Sternocleidomastoid (tissue), 1 donor: ENCODE data around the genes F2 and NR1H3.

DNA sequence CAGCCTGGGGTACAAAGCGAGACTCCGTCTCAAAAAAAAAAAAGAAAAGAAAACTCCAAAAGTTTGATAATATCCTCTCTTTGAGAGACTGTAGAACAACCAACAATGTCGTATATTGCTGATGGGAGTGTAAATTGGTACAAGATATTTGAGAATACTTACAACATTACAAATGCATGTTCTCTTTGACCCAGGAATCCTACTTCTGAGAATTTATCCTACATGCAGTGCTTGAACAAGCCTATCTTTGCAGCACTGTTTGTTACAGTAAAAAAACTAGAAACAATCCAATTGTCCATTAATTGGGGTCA, 9.7 kb upstream of the CREB3L1 start:
- PRO-cap: no peak

DNA sequence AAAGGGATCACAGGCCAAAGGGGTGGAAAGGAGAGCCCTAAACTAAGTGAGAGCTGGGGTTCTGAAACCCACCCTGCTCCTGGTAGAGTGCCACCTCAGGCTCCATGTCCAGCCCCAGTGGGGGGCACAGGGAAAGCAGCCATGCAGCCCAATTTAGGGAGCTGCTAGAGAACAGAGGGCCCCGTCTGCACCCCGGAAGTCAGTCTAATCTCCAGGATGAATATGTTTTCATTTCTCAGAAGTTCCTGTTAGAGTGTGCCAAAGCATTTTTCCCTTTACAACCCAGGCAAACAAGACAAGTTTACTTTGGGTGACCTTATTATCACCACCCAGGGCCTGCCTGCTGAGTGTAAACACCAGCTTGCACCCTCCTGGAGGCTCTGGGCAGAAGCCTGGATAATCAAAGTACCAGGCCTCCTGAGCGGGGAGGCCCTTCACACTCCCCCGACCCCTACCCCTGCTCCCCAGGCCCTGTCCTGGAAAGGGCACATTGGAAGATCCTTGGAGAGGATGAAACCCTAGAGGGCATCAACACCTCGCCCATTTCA, 3.7 kb upstream of the CREB3L1 start:
- PRO-cap: bidirectional peak, plus-strand start at position 385 of the sequence, minus-strand start at position 206 of the sequence

GRCh38 chr11:46294489-46295397, 17.3 kb downstream of the CREB3L1 start:
- PRO-cap: no peak

GRCh38 chr11:46299062-46299500, 21.6 kb downstream of the CREB3L1 start:
- PRO-cap: no peak

DNA sequence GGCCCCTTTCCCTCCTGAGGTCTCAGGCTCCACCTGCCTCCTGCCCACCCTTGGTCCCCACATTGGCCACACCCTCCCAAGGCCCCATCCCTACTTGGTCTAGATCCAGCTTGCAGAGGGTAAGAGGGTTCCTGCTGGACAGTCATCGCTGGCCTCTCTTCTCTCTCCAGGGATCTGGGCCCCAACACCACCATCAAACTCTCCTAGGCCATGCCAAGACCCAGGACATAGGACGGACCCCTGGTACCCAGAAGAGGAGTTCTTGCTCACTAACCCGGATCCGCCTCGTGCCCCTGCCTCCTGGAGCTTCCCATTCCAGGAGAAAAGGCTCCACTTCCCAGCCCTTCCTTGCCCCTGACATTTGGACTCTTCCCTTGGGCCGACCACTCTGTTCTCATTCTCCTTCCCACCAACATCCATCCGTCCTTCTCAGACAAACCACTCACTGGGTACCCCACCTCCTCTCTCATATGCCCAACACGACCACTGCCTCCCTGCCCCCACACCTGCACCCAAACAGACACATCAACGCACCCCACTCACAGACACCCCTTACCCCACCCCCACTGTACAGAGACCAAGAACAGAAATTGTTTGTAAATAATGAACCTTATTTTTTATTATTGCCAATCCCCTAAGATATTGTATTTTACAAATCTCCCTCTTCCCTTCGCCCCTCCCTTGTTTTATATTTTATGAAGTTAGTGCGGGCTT, 26.6 kb upstream of the DGKZ start:
- PRO-cap: no peak

- PRO-cap: bidirectional peak, plus-strand start at chr11:46339500, minus-strand start at chr11:46339389
Observed at GRCh38 chr11:46338618-46339604, 8.4 kb upstream of the DGKZ start.

- PRO-cap: no peak
Observed at GRCh38 chr11:46642969-46643339, 25.6 kb downstream of the ATG13 start.

DNA sequence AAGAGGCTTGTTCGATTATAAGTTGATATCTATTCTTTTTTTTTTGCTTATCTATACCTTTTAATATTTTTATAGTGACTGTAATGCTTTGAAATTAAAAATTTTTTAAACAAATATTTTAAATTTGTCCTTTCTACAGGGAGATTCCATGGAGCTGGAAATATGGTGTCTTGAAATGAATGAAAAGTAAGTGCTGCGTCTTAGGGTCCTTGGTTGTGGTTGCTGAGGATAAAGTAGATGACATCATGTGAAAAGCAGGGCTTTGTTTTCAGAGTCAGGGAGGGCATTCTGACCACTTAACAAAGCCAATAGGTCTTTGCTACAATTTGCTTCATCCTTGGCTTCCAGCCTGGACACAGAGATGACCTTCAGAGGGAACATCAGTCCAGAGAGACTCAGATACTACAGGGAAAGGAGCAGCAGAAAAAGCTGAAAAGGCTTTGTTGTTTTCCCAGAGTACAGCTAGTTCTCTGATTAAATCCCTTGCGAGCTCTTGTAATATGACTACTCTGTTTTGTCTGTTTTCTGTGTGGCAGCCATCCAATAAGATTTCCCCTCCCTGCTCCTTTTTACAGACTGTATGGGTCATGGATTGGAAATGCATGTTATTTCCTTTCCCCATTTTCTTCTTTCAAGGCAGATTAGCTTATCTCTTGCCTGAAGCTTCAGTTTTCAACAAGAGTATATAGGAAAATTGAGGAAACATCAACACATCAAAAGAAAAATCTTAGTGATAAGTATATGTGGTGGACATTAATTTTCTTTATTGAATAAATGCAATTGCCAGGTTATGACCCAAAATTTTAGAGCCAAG, 31.9 kb downstream of the ATG13 start:
- PRO-cap: no peak

GRCh38 chr11:46673647-46674456, 26.6 kb downstream of the ARHGAP1 start:
- PRO-cap: no peak

GRCh38 chr11:46718907-46719444, at the start of gene F2:
TSS of gene F2 (plus strand) at chr11:46719213.
- PRO-cap: no peak

- PRO-cap: no peak
Observed at GRCh38 chr11:46743402-46744728, 24.9 kb downstream of the F2 start.

GRCh38 chr11:47072759-47073469, 103.8 kb downstream of the ARFGAP2 start:
- PRO-cap: no peak

GRCh38 chr11:47165586-47166390, 10.9 kb downstream of the ARFGAP2 start:
- PRO-cap: no peak

DNA sequence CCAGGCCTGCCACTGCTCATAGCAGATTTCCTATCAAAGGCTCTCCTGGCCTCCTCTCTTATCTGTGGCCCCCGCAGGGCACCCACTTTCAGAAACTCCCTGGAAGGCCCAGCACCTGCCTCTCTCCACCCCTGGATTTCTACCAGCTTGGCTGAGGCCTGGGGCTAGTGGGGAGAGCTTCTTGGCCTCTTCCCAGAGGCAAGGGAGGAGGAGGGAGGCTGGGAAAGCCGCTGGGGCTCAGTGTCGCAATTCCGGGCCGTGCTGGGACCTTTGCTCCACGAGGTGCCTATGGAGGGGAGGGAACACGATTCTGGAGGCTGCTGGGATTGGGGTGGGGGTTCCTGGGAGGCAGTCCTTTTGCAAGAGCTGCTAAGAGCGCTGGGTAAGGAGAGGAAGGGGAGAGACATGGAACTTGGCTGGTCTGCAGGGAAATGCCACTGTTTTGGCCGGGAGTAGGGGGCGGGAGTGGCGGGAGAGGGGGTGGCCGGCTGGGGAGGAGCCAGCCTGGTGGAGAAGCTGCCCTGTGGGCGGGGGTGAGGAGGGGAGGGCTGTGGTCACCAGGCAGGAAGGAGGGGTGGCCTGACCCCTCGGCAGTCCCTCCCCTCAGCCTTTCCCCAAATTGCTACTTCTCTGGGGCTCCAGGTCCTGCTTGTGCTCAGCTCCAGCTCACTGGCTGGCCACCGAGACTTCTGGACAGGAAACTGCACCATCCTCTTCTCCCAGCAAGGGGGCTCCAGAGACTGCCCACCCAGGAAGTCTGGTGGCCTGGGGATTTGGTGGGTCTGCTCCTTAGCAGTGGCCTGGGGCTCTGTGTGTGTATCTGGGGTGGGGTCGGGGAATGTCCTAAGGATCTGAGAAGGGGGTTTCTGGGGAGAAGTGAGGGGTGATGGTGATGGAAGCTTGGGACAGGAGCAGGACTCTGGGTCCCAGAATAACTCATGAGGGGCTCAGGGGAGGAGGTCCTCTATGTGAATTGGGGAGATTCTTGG, at the start of gene NR1H3:
NR1H3 (plus strand) TSS at position 643 of the 989 bp plus-strand sequence.
- PRO-cap: bidirectional peak, plus-strand start at position 625 of the sequence, minus-strand start at position 432 of the sequence

DNA sequence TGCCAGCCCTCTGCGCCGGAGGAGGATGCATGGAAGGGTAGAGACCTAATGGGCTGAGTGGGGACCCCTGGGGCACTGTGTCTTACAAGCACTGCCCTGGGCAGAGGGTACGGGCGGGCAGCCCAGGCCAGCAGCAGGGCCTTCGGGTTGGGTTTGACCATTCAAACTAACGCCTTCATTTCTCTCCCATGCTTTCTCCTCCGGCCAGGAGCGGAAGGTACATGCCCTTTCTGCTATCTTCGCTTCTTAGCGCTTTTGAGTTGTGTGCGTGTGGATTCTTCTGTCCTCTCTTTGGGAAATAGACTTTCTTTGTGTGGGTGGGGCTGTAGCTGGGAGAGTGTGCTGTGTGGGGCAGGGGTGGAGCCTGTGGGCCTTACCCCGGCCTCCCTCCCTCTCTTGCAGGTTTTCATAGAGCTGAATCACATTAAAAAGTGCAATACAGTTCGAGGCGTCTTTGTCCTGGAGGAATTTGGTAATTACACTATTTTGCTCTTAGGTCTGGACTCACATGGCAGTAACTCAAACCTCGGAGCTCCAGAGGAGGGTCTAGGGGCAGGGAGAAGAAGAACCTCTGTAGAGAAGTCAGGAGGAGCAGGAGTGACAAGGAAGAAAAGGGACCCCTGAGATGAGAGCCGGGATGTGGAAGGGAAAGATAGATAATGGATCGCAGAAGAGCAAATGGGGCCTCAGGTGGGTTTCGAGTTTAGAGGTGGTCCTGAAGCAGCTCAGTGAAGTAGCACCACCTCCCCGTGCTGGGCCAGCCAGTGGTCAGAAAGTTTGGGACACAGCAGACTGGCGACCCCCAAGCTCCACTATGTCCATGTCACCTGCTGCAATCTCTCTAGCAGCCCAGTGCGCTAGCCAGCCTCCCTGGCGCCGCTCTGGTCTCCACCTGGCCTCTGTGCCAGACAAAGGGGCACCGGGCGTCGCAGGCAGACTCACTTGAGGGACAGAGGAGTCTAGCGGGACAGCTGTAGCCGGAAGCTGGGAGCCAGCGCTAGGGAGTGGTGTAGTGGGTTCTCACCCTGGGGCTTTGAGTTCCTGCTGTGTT, 25.8 kb downstream of the MYBPC3 start:
- PRO-cap: no peak

DNA sequence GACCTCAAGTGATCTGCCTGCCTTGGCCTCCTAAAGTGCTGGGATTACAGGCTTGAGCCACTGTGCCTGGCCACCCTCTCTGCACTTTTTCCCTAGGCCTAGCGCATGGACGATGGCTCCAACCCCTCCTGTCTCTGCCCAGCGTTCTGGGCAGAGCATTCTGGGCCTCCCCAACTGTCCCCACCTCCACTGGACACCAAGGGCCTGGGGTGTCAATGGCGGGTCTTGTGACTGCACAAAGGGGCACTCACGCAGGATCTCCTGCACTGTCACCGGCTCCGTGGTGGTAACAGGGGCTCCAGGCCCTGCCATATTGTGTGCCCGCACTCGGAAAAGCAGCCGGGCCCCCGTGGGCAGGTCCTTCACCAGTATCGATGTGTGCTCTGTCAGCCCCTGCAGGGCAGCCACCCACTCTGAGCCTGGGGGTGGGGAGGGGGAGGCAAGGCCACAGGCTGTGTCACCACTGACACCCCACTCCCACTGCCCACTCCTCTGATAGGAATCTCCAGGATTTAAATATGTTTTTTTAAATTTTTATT, 17.6 kb downstream of the MYBPC3 start:
- PRO-cap: no peak

GRCh38 chr11:47337226-47337971, 15.1 kb downstream of the MYBPC3 start:
- PRO-cap: no peak

GRCh38 chr11:47341567-47342163, 10.8 kb downstream of the MYBPC3 start:
- PRO-cap: no peak

- PRO-cap: no peak
Observed at GRCh38 chr11:47342939-47343495, 9.5 kb downstream of the MYBPC3 start.

- PRO-cap: unidirectional peak, minus-strand start at chr11:47355288
Observed at GRCh38 chr11:47354771-47355708, 2.5 kb upstream of the MYBPC3 start.